ENCODE results near the genes ABCF1, MDC1 and POU5F1.

- PRO-cap, 2 experiments = peak in 1 of 2 experiments; most common plus-strand start chr6:30571451 (in 1); most common minus-strand start chr6:30571644 (in 1)
Observed at GRCh38 chr6:30571359-30571914, at the start of gene ABCF1. Gene ABCF1, plus strand, starts transcription at chr6:30571442.

DNA sequence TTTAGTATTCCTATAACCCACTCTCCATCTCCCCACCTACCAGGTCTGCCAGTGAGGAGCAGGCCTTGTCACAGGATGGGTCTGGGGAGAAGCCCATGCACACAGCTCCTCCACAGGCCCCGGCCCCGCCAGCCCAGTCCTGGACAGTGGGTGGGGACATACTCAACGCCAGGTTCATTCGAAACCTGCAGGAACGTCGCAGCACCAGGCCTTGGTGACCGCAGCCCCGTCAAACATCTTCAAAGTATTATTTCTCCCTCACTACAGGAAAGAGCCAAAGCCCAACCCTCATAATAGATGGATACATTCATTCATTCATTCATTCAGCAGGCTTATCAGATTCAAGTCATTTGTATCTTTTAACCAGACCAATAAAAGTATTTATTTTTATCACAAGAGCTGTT lies 505 bp upstream of the C6orf136 start:
- PRO-cap, 2 experiments = no peak in any of the 2 experiments

DNA sequence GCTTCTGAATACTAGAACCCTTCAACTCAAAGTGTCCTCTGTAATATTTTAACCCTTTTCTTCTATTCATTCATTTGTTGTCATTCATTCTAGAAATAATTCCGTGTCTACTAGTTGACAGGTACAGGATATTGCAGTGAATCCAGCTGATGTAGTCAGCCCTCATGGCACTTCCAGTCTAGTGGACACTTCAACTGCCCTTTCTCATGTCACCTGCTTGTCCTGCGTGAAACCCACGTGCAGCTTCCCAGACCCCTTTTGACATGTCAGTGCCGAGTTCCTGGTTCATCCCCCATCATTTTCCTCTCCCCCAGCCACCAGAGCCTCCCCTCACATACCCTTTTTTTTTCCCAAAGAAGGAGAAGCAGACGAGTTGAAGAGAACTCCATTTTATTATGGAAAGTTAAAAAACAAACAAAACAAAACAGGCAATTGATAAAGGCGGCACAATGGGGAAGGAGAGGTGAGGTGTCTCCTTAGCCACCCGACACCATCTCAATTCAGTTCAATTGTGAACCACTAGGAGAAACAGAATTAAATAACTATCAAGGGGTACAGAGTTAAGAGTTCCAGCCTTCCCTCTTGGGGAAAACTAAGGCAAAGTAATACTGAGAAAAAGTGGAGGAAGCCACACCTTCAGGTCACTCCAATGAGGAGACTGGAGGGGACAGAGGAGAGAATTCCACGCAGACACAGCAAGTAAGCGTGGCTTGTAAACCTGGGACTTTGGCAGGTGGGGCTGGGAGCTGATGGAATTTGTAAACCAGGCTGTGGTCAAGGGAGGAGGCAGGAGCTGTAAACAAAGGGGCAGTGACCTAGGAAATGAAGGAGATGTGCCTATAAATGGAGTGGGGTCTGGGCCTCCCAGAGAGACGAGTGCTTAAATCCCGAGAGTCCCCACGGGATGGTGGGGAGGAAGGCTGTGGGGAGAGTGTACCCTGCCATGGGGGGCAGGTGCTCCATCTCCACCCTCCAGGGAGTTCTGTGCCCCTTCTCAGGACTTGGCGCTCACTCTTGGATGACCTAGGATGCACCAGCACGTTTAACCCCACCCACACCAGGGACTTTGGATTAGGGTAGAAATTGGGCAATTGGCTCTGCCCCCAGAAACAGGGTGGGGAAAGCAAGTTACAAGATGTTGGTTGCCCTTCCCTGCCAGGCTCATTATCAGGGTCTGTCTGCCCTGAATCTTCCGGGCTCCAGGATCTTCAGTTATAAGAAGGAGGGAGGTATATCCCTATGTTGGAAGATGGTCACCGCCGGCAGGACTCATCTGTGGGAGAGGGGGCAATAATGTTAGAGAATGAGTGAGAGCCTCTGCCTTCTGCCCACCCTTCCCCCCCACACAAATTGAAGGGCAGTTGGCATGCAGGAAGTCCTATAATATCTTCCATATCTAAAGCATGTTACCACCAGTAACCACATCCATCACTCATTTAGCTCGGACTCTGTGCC lies 3.7 kb upstream of the DHX16 start:
- PRO-cap, 2 experiments = no peak in any of the 2 experiments

DNA sequence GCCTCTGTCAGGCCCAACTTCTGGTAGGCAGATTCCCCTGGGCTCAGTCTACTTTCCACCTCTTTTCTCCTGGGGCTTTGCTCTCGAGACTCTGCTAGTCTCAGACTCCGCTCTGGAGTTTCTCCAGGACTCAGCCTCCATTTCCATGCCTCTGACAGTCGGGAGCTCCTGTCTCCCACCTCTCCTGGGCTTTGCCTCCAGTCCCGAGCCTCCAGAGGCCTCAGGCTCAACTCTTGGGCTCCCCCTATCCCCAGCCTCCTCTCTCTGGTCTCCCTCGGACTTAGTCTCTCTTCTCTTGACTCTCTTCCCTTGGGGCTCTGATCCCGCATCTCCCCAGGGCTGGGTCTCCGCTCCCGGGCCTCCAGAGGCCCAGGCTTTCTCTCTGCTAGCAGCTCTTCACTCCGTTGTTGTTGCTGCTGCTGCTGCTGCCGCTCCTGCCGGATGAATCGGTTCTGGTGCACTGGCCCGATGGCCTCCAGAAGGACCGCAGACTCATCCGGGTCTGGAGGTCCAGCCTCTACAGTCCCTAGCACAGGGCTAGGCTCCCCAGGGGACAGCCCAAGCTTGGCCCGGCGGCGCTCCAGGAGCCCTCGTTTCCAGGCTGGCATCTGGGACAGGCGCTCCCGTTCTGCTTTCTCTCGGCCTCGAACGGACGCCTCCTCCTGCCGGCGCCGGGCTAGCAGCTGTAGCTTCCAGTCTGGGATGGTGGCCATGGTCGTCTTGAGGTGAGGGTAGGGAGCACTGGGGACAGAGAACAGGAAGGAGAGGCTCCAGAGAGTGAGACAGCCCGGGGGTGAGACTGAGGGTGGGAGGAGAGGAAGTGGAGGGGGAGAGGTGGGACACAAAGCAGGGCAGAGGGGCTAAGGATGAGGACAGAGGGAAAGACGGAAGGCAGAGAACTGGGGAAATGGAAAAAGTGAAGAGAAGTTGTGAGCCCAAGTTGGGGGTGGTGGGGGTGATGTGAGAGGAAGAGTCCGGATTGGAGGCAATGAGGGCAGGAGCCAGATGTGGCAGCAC lies 831 bp downstream of the PPP1R18 start:
- PRO-cap, 2 experiments = peak in 1 of 2 experiments; most common minus-strand start position 901 of the sequence (in 1)

DNA sequence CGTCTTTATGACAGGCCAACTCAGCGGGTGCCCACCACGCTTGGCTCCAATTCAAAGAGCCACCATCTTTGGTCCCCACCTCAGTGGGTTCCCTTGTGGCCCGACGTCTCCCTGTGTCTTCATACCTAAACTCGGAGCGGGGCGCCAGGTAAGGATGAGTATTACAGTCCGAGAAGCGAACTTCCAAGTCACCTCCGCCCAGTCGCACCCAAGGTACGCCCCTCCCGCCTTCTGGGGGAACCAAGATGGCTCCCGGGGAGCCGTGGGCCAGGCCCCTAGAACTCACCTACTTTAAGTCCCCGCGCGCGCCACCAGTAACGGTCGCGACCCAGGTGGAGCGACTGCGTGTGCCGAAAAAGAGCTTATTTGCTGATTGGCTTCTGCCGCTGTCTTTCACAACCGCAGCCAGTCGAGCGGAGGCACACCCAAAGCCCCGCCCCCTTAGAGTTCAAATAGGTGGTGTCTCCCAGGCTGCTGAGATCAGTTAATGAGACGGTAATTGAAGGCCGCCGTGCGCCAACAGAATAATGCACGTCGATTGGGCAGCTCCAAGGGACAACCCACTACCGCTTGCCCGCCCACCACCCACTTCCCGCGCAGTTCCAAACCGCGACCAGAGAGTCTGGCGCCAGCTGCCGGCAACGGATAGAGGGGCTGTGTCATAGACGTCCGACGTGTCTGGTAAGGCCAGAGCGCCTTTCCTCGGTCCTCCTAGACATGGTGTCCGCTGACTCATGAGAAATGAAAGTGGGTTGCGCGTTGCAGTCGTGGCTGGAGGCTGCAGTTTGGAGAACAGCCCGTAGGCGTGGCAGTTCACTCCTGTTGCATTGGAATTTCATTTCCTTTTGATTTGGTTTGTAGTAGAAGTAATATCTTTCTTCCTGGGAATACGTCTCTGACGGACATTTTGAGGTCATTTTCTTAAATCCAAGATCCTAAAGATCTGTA lies at the start of gene MDC1:
TSS of gene MDC1 (minus strand) at position 323 of the 948 bp plus-strand sequence.
- PRO-cap, 2 experiments = peak in 1 of 2 experiments; most common plus-strand start position 668 of the sequence (in 1); most common minus-strand start position 293 of the sequence (in 1)

GRCh38 chr6:30740376-30740638 lies 2.2 kb downstream of the FLOT1 start:
- PRO-cap, 2 experiments = no peak in any of the 2 experiments

- PRO-cap, 2 experiments = no peak in any of the 2 experiments
Observed at GRCh38 chr6:30757272-30758096, 13.1 kb upstream of the IER3 start.

DNA sequence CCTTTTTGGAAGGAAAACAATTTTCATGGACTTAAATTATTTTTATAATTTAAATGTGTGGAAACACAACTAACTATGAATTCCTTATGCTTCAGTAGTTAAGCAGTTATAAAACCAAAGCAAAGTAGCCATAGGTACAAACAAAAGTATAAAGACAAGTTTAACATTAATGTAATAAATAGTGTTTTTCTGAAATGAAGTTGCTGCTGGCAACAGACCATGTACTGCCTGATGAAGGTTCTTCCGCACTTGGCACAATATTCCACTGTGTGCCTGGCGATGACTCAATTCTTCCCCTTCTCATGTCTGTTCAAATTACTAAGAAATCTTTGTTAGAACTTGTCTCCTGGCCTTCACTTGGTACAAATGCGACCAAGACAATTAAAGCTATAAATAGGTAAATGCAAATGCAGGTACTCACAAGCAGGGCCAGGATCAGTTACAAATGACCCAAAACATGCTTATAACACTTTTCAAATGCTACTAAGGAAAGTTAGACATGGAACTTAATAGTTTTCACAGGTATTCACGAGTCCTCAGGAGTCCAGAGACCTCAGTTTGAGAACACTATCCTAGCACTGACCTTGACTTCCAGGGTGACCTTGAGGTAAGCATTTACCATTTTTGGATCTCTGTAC lies 8.2 kb upstream of the DDR1 start:
- PRO-cap, 2 experiments = no peak in any of the 2 experiments

DNA sequence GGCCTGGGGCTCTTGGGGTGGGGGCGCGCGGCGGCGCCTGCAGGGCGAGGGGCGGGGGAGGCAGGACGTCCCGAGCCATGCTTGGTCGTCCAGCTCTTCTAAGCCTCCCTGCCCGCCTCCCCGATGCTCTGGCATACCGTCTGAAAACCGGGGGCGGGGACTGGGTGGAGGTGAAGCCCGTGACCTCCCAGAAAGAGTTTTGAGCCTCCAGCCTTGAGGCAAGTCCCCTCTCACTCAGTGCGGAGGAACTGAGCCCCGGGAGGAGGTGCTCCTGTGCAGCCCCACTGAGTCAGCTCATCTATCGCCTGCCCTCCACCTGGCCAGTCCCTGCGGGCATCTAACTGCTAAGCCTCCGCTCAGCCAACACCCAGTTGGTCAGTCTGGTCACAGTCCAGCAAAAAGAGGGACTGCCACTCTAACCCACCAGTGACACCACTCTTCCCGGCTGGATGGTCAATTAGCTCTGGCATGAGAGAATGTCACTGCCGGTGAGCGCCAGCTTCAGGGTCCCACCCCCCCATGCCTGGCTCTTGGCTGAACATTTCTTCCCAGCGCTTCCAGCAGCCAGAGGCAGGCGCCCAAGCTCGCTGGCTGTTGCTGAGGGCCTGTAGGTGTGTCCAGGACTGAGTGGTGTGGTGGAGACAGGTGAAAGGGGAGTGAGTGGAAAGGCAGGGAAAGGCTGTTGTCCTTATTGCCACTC lies 575 bp downstream of the DDR1 start:
- PRO-cap, 2 experiments = peak in 1 of 2 experiments; most common plus-strand start position 323 of the sequence (in 1); most common minus-strand start position 142 of the sequence (in 1)

GRCh38 chr6:30913276-30913560 lies 820 bp upstream of the VARS2 start:
- PRO-cap, 2 experiments = peak in 1 of 2 experiments; most common minus-strand start chr6:30913332 (in 1)

DNA sequence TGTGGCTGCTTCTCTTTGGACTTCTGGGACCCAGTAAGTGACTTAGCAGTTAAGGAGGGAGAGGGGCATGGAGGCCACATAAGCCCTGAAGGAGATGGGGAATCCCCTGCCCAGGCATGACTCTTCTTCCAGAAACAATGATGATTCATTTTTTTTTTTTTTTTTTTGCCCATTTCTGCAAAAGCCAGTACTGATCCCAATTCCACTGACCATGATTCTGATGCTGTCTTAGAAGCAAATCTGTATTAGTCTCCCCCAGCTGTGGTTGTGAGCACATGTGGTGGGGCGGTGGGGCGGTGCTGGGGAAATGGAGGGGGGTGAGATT lies 432 bp downstream of the MUC22 start:
- PRO-cap, 2 experiments = no peak in any of the 2 experiments

- PRO-cap, 2 experiments = no peak in any of the 2 experiments
Observed at GRCh38 chr6:31021407-31022142, 11.3 kb downstream of the MUC22 start.

DNA sequence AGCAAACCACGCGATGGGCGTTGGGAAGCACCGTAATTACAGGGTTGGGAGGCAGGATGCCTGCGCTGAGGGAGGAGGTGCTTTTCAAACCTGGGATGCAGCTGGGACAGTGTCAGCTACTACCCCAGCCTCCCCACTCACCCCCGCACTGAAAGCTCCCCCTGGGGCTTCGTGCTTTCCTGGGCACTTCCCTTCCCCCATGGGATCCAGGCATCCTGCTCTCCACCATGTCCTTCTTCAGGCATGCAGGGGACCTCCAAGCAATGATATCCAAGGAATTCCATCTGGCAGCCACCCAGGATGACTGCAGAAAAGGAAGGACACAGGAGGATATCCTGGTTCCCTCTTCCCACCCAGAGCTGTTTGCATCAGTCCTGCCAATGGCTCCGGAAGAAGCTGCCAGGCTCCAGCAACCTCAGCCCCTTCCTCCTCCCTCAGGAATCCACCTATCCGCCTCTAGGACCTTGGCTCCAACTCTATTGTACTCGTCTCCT lies 581 bp upstream of the PSORS1C2 start:
- PRO-cap, 2 experiments = no peak in any of the 2 experiments

DNA sequence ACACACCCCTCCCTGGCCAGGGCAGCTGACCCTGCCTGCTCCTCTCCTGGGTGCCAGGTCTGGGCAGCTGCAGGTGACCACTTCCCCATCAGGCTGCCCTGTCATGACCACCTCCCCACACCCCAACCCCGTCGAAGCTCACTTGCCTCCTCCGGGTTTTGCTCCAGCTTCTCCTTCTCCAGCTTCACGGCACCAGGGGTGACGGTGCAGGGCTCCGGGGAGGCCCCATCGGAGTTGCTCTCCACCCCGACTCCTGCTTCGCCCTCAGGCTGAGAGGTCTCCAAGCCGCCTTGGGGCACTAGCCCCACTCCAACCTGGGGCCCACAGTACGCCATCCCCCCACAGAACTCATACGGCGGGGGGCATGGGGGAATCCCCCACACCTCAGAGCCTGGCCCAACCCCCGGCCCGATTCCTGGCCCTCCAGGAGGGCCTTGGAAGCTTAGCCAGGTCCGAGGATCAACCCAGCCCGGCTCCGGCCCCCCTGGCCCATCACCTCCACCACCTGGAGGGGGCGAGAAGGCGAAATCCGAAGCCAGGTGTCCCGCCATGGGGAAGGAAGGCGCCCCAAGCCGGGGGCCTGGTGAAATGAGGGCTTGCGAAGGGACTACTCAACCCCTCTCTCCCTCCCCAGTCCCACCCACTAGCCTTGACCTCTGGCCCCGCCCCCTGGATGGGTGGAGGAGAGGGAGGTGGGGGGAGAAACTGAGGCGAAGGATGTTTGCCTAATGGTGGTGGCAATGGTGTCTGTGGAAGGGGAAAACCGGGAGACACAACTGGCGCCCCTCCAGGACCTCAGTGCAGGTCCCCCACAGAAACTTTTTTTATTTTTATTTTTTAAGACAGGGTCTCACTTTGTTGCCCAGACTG lies at the start of gene POU5F1:
TSS of gene POU5F1 (minus strand) at position 613 of the 870 bp plus-strand sequence.
- PRO-cap, 2 experiments = no peak in any of the 2 experiments

- PRO-cap, 2 experiments = no peak in any of the 2 experiments
Observed at GRCh38 chr6:31173066-31173990, 2.8 kb upstream of the POU5F1 start.

GRCh38 chr6:31185300-31185575 lies 14.8 kb upstream of the POU5F1 start:
- PRO-cap, 2 experiments = no peak in any of the 2 experiments

DNA sequence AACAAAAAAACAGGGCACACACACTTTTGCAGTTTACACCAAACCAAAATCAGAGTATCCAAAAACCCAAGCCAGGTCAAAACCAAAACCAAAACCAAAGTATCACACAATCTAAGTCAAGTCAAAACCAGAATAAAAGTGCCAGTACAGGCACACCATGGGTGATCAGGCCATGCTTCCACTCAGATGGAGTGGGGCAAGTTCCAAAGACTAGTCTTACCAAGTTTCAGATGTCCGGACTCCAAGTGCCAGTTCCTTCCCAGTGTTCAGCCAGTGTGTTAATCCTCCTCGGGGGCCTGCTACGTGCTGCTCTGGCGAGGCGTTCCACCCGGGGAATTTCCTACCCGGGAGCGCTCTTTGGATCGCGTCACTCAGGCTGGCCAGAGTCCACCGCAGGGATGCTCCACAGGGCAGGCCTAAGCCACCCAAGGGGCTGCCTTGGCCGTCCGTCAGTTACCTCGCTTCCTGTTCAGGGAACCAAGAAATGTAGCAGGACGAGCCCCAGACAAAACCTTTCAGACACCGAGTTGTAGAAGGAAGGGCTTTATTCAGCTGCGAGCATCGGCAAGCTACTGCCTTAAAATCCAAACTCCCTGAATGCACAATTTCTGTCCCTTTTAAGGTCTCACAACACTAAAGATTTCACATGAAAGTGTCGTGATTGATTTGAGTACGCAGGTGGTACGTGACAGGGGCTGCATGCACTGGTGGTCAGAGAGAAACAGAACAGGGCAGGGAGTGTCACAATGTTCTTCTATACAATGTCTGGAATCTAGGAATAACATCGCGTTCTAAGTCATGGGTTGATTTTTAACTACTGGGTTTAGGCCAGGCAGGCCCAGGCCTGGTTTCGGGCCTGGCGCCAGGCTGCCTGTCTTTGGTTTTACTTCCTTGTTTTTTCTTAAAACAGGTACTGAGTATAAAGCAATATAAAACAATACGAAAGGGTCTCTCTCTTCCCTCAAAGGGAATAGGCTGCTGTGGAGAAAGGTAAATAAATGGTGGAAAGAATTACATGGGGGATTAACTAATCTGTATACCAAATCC lies 15.6 kb upstream of the POU5F1 start:
- PRO-cap, 2 experiments = no peak in any of the 2 experiments

GRCh38 chr6:31197404-31198300 lies 27.2 kb upstream of the POU5F1 start:
- PRO-cap, 2 experiments = peak in 1 of 2 experiments; most common plus-strand start chr6:31197768 (in 1); most common minus-strand start chr6:31197678 (in 1)

DNA sequence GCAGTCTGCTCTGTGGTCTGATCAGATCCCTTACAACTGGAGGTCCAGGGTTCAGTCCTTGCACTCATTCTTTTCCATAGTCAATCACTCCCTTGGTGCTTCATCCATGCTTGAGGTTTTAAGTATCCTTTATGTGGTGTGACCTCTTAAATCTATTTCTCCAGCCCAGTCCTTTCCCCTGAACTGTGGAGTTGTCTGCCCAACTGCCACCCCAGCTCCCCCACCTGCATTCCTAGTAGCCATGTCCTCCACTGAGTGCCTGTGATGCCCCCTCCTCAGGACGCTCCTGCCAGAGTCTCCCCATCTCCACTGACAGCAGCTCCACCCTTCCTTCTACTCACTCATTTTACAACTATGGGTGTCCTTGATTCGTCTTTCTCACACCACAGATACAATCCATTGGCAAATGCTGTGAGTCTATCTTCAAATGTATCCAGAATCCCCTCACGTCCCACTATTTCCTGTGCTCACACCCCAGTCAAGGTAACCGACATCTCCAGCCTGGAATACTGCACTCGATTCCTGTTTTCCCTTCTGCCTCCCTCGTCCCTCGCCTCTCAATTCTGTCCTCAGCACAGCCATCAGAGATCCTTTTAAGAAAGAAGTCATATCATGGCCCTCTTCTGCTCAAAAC lies 4.8 kb downstream of the HLA-C start:
- PRO-cap, 2 experiments = no peak in any of the 2 experiments

GRCh38 chr6:31356030-31356562 lies 883 bp downstream of the HLA-B start:
- PRO-cap, 2 experiments = peak in 1 of 2 experiments; most common plus-strand start chr6:31356539 (in 1)